ENCODE data around the genes ARID3B and C15orf39.

GRCh38 chr15:74174752-74175401 lies 1.4 kb downstream of the ISLR start:
- PRO-cap = no peak

- PRO-cap = no peak
Observed at GRCh38 chr15:74239988-74240706, 4.0 kb downstream of the CCDC33 start.

DNA sequence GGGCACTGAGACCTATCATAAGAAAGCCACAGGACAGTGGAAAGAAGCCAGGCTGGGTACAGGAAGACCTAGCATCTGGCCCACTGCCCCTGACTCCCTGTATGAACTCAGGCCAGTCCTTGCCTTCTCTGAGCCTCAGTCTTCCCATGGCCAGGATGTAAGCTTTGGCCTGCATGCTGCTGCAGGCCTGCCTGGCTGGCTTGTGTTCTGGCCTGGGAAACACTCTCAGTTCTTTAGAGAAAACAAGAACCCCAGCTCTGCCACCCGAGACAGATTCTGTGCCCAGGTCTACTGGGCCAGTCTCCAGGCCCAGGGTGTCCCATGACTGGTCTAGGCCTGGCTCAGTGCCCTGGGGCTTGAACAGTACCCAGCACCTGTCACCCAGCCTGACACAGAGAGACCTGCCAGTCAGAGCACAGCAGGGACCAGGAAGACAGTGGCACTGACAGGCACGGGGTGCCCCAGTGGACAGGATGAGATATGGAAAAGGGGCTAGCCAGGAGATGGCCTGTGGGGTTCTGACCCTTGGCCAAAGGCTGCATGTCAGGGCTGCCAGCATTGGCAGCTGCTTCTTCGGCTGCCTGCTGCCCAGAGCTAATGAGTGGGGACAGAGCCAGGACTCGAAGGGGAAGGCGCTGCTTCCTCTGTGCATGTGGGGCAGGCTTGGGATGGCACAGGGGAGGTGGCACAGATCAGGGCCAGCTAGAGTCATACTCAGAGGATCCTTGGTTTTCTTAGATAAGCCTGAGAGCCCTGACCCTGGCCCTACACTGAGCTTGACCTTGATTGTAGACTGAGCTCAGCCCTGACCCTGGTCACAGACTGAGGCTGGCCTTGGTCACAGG lies 15.0 kb downstream of the CCDC33 start:
- PRO-cap = no peak

DNA sequence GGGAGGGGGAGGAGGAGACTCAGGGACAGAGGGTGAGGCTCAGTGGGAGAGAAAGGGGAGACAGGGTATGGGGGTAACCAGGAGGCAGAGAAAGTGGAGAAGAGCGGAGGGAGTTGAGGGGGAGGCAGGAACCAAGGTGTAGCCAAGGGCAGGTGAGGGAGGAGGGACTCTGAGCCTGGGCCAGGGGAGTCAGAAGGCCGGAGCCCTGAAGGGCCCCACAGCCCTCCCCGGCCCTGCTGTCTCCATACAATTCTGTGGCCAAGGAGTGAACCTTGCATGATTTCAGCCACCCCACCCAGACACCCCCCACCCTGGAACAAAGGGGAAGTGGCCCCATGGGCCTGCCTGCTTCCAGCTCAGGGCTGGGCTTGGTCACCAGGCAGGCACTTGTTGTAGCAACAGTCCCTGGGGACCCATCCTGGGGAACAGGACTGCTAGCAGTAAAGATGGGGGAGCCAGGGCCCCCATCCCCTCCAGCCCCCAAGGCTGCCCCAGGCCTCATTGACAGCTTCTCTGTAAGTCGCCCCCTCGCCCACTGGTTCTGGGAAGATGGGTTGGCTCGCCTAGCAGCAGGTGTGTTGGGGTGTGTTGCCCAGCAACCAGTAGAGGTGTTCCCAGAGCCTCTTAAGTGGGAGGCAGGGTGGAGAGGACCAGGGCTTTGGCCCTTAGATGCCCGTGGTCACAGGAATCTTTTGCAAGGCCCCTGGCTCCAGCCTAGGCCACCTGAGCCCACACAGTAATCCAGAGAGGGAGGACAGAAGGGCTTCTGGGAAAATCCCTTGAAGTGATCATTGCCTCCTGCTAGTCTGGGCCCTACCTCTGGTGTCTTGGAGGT lies 49.1 kb downstream of the CYP11A1 start:
- PRO-cap = no peak

DNA sequence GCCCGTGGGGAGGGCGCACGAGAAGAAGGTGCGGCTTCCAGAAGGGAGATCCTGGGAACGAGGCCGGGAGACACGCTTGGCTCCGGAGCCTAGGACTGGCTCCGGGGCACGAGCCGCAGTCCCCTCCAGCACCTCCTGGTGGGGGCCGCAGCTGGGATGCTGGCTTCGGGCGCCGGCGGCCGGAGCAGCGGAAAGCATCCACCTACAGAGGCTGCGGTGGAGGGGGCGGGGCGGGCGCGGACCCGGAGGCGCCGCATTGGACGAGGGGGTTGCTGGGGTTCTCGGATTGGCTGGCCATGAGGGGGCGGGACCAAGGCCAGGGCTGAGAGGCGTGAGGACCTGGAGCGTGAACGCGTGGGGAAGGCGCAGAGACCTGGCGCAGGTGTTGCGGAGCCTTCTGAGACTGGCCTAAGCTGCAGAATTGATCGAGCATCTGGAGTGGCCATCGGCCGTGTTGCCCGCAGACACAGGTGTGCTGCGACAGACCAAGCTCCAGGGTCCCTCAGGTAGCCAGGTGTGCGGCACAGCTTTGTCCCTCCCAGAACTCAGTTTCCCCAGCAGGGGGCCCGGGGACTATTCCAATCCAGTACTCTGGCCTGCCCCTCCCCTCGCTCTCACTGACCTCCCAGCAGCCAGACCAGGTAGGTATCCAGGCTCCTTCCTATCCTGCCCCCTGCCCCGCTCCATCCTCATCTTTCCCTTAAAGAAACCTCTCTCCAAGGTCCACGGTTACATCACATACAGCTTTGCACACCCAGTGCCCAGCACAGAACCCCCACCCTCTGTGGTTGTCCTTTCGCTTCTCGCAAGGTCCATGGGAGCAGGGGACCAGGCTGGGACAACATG lies 7.0 kb upstream of the CYP11A1 start:
- PRO-cap = no peak

GRCh38 chr15:74389179-74390173 lies 22.0 kb upstream of the CYP11A1 start:
- PRO-cap = no peak

DNA sequence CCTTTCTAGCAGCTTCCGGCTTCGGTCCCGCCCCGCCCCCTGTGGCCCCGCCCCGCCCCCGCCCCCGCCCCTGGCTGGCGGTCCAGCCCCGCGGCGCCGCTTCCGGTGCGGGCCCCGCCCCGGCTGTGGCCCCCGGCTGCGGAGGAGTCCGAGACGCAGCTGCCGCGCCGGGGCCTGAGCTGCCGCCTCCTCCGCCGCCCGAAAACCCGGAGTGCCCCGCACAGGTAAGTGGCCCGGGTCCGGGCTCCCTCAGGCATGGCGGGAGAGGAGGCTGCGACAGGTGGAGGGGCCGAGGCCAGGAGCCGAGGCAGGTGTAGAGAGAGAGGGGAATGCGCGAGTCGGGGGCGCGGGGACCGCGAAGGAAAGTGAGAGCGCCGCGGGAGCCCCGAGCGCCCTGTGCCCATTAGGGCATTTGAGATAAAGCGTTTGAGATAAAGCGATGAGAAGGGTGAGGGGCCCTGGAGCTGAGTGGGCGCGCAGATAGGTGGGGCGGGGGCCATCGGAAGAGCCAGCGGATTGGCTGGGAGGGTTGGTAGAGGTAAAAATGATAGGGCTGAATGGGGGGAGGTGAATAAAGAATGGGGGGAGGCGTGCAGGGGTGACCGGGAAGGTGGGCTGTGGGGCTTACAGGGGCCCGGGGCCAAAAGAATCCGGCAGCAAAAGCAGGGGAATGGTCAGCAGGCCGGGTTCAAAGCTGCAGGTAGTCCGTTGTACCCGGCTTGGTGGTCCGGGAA lies at the start of gene ARID3B:
TSS of gene ARID3B (plus strand) at position 114 of the 734 bp plus-strand sequence.
- PRO-cap = bidirectional peak, plus-strand start at position 158 of the sequence, minus-strand start outside the sequence

DNA sequence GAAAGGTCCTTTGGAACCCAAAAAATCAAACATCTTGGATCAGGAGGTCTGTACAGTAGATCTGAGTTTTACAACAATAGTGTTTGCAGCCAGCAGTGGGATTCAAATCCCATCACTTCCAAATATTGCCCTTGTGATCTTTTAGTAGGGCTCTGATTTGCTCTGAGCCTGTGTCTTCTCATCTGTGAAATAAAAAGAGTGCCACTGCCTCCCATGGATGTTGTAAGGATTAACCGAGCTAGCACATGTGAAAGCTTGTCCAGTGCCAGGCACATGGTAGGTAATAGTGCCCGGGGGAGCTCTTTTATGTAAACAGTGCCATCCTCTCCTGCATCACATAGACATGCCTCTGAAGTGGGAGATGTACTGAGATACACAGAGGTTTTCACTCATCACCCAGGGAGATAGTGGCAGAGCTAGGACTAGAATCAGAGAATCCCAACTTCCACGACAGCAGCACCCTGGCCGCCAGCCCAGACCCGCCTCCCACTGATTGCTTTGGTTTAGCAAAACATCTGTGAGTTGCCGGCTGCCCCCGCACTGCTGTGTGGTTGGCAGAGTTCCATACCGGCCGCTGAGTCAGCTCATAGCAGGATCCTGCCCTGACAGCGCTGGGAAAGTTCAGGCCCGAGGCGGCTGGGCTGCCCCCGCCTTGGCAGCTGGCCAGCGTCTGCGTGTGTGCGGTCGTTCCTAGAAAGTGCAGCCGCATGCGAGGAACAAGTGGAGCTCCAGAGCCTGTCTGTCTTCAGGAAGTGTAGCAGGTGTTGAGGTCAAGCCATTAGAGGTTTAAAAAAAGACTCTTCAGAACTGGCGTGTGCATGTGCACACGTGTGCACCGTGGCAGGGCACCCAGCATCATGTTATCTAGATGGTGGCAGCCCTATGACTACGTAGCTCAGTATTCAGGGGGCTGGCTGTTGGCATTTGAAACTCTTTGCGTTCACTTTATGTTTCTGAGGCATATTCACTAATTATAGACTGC lies 5.0 kb downstream of the ARID3B start:
- PRO-cap = no peak

GRCh38 chr15:74615994-74616969 lies 646 bp downstream of the CLK3 start:
- PRO-cap = no peak

- PRO-cap = no peak
Observed at GRCh38 chr15:74634017-74634494, 18.4 kb downstream of the CLK3 start.

DNA sequence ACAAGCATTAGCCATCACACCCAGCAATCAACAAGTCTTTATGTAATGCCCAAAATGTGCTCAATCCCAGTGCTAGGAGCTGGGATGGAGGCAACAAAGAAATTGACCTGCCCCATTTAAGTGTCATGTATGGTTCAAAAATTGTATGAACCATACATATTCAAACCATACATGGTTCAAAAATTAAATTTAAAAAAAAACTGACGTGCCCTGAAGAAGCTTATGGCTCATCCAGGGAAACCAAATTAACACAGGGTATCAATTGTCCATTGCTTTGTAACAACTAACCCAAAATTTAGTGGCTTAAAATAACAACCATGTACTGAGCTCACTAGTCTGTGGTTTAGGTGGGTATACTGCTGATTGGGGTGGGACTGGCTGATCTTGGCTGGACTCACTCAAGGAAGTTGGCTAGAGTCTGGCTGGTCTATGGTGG lies 13.9 kb upstream of the EDC3 start:
- PRO-cap = no peak

DNA sequence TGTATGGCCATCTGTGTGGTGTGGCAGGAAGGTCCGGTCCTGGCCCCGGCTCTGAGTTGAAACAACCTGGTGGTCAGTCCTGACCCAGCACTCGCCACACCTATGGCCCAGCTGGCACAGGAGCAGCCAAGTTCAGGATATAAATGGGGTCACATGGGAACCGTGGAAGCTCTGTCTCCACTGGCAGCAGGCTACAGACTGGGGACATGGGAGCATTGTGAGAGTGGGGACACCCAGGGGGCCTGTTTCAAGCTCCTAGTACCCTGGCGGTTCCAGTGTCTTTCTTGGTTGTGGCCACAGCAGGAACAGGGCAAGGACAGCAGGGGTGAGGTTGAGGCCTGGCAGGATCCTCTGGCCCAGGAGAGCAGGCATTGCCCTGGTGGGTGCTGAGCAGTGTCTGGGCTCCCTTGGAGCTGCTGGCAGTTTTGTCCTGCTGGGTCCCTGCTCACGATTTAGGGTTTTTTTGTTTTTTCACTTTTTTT lies 1.9 kb downstream of the CSK start:
- PRO-cap = no peak

DNA sequence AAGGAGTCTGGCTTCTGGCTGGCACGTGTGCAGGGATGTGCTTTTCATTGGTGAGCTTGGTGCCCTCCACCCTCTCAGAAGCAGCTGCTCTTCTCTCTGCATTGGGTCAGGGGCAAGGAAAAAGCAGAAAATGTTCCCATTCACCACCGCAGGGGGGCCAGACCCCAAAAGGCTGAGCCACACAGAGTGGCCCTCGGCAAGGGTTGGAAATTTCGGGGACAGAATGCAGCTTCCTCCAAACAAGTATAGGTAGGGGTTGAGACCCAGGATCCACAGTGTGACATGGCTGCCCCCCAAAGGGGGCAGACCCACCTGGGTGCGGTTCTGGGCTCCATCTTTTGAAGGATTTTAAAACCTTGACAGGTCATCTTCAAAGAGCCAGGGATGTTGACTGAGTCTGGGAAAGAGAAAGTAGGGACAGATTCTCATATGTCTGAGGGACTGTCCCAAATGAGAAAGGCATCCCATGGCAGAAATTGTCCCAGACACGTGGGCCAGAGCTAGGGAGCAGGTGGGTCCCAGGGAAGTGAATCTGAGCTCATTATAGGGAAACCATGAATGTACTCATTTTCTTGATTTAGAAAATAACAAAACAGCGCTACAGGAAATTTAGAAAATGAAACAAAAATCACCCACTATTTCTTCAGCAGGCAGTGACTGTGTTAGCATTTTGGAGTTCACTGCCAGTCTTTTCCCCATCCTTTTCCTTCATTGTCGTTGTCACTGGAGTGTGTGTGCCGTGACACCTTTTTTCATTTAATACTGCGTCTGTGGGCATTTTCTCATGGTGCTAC lies 2.8 kb downstream of the CSK start:
- PRO-cap = no peak

DNA sequence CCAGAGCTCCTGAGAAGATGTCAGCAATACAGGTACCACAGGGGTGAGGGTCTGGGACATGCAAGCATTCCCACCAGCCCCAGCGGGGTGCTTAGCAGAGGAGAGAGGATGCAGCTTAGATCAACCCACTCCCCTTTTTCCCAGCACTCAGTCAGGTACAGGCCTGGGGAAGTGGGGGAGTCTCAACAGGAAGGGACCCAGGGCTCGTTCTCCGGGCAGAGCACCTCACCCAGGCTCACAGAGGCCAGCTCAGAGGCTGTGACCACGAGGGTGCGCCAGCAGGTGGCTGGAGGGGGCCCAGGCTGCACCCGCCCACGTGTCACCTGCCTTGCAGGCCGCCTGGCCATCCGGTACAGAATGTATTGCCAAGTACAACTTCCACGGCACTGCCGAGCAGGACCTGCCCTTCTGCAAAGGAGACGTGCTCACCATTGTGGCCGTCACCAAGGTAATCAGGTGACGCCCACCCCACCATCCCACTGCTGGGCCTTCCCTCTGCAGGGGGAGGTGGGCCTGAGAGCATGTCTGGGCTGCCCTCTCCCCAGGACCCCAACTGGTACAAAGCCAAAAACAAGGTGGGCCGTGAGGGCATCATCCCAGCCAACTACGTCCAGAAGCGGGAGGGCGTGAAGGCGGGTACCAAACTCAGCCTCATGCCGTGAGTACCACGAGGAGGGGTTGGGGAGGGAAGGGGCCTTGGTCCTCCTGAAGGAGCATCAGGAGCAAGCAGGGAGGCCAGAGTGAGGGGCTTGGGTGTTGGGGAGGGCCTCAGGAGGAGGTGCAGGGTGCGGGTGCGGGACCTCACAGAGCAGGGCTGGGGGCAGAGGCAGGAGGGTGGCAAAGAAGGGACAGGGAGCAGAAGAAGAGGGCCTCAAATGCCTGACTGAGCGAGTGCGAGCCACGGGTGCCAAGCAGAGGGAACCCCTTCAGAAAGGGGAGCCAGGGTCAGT lies 14.1 kb upstream of the LMAN1L start:
- PRO-cap = no peak

DNA sequence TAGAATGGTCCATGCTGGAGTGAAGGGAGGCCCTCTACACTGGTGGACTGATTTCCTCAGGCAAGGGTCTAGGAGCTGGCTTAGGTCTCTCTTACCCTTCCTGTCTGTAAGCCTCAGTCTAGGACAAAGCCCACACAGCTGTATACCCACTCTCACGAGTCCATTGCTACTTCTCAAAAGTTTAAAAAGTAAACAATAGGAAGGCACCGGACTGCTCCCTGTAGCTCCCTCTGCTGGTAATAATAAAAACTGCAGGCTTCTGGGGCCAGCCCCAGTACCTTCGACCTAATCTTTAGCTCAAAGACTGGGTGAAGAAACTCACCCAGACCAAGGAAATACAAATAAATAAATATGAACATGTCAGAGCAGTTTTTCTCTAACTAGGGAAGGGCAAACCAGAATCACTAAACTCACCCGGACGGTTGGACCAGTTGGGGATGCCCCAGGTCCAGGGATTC lies 5.1 kb downstream of the FAM219B start:
- PRO-cap = no peak

DNA sequence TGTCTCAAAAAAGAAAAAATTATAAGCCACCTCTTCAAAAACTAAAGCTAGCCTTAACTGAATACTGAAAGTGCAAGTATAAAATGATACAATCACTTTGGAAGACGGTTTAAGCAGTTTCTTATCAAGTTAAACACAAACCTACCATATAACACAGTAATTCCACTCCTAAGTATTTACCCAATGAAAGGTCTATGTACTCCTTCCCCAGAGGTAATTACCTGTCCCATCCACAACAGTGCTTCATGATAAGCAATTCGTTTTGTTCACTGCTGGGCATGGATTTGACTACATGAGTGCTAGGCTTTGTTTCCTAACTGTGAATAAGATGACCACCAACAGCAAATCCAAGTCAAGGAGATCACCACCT lies 4.3 kb downstream of the COX5A start:
- PRO-cap = no peak

DNA sequence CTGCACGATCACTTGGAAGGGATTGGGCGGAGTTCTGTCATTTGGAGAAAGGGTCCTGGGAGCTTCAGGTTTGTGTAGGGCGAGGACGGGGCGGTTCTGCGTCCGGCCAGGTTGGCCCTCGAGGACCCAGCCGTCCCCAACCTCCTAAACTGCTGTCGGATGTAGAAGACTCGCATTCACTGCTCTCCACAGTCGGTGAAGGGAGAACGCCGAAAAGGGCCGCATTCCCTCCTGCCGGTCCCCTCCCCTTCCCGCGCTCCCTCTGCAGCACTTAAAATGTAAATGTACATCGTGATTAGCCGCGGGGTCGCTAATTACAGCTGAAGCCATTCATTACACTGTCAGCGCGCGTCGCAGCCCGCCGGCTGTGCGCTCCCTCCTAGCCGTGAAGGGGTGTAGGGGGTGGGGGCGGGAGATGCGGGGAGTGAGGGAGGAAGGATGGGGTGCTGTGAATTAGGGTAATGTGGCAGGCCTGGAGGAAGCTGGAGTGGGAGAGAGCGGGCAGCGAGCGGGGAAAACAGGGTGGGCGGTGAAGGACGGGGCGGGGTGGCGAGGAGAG lies 2.6 kb upstream of the RPP25 start:
- PRO-cap = no peak

- PRO-cap = no peak
Observed at GRCh38 chr15:75031927-75032637, 8.7 kb downstream of the PPCDC start.

- PRO-cap = no peak
Observed at GRCh38 chr15:75149933-75150586, 51.6 kb upstream of the C15orf39 start.

GRCh38 chr15:75201335-75201980 lies at the start of gene C15orf39:
C15orf39 (plus strand) TSS chr15:75201882.
- PRO-cap = unidirectional peak, plus-strand start at chr15:75201882